Right lobe of liver (tissue), 4 donors: ENCODE measurements around the gene ELF1.

- PRO-cap, 4 experiments = no peak in any of the 4 experiments
- RAMPAGE, long total RNA, 2 experiments = no peak in any of the 2 experiments
Measured at GRCh38 chr13:40060025-40060769, 404.7 kb downstream of the COG6 start.

- PRO-cap, 4 experiments = no peak in any of the 4 experiments
- RAMPAGE, long total RNA, 2 experiments = no peak in any of the 2 experiments
Measured at GRCh38 chr13:40470541-40471074, 195.8 kb downstream of the FOXO1 start.

DNA sequence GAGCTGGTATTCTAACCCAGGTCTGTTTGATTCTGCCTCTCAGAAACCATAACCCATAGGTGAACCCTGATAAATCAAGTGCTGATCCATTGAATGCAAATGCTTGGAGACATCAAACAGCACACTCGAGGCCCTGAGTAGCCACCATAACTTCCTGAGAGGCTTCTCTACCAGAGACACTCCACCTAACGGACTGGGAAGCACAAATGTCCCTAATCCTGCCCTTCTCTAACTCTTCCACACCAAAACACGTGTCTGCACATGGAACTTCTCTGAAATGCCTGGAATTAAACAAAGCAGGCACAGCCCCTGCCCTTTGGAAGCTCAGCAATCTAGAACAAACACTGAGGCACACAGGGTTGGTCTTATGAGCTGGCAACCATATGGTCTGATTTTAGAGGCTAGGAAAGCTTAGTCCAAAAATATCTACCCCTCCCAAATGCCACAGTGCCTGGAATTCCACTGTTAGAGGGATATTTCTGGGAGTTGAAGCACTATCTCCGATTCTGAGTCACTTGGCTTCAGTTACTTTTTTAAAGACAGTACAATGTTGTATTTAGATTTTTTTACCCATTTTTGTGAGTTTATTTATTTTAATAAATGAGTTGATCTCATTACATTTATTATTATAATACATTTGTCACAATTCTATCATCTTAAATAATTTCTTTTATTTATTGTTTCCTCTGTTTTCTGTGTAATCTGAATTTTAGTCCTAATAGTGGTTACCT is 189.8 kb downstream of the FOXO1 start:
- PRO-cap, 4 experiments = peak in 4 of 4 experiments; most common plus-strand start position 465 of the sequence (in 4); most common minus-strand start position 278 of the sequence (in 2)
- RAMPAGE, long total RNA, 2 experiments = no peak in any of the 2 experiments

- PRO-cap, 4 experiments = no peak in any of the 4 experiments
- RAMPAGE, long total RNA, 2 experiments = no peak in any of the 2 experiments
Measured at GRCh38 chr13:40496426-40496859, 170.0 kb downstream of the FOXO1 start.

GRCh38 chr13:40618786-40619299 is 47.6 kb downstream of the FOXO1 start:
- PRO-cap, 4 experiments = peak in 1 of 4 experiments; most common minus-strand start chr13:40618871 (in 1)
- RAMPAGE, long total RNA, 2 experiments = no peak in any of the 2 experiments

DNA sequence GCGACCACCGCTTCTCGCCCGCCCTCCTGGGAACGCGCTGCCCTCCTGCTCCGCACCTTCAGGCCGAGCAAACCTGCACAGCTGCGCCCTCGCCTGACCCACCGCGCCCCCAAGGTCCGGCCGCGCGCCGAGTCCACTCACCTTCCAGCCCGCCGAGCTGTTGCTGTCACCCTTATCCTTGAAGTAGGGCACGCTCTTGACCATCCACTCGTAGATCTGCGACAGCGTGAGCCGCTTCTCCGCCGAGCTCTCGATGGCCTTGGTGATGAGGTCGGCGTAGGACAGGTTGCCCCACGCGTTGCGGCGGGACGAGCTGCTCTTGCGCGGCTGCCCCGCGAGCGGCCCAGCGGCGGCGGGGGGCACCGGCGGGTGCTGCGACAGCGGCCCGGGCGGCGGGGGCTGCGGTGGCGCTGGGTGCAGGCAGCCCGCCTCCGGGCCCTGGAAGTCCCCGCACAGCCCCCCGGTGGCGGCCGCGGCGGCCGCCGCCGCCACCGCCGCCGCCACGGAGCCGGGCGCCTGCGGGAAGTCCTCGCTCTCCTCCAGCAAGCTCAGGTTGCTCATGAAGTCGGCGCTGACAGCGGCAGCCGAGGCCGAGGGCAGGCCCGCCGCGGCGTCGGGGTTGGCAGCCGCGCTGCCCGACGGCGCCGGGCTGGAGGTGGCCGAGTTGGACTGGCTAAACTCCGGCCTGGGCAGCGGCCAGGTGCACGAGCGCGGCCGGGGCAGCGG is 836 bp downstream of the FOXO1 start:
- PRO-cap, 4 experiments = peak in 4 of 4 experiments; most common plus-strand start position 551 of the sequence (in 1); most common minus-strand start position 671 of the sequence (in 4)
- RAMPAGE, long total RNA, 2 experiments = no peak in any of the 2 experiments

DNA sequence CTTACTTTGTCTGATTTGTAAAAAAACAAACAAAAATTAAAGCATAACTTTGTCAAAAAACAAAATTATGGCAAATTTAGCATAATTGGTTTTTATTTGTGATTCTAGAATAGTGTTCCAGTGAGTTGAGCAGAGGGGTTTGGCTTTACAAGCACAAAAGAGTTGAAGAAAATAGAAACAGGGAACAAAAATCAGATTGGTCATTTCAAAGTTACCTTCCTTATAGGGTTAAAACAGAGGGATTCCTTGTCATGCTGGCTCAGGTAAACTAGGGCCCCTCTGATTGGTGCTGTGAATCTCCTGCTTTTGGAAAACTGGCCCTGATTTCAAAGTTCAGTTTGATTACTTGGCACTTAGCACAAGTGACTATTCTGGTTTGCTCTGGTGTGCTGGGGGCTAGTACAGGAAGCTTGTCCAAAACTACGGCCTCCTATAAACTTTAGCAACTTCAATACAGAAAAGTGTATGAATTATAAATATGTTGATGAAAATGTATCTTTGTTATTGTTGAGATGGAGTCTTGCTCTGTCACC is 1.8 kb upstream of the MRPS31 start:
- PRO-cap, 4 experiments = peak in 4 of 4 experiments; most common plus-strand start position 369 of the sequence (in 4); most common minus-strand start position 141 of the sequence (in 3)
- RAMPAGE, long total RNA, 2 experiments = no peak in any of the 2 experiments

- PRO-cap, 4 experiments = peak in 4 of 4 experiments; most common plus-strand start chr13:40781184 (in 2); most common minus-strand start chr13:40781085 (in 2)
- RAMPAGE, long total RNA, 2 experiments = no peak in any of the 2 experiments
Measured at GRCh38 chr13:40780662-40781327, 8.6 kb upstream of the SLC25A15 start.

DNA sequence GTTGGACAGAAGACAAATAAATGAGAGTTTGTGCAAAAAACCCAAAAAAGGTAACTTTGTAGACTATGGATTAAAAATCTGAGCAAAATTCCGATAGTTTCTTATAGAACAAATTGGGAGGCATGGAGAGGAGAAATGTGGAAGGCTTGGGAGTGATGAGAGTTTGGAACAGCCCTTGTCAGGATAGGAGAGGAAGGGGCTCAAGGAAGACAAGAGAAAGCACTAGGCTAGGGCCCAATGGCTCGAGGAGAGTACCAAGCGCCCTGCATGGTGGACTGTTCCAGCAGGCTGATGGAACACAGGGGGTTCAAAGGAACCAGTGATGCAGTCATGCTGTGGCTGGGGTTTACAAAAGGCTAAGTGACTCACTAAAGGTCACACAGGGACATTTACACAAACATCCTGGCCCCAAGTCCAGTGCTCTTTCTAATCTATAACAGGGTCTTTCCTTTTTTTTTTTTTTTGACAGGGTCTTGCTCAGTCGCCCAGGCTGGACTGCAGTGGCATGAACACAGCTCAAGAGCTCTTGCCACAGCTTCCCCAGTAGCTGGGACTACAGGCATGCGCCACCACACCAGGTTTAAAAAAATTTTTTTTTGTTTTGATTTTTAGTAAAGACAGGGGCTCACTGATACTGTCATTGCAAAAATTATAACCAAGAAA is 2.9 kb upstream of the SLC25A15 start:
- PRO-cap, 4 experiments = peak in 4 of 4 experiments; most common plus-strand start position 500 of the sequence (in 1); most common minus-strand start position 293 of the sequence (in 4)
- RAMPAGE, long total RNA, 2 experiments = no peak in any of the 2 experiments

DNA sequence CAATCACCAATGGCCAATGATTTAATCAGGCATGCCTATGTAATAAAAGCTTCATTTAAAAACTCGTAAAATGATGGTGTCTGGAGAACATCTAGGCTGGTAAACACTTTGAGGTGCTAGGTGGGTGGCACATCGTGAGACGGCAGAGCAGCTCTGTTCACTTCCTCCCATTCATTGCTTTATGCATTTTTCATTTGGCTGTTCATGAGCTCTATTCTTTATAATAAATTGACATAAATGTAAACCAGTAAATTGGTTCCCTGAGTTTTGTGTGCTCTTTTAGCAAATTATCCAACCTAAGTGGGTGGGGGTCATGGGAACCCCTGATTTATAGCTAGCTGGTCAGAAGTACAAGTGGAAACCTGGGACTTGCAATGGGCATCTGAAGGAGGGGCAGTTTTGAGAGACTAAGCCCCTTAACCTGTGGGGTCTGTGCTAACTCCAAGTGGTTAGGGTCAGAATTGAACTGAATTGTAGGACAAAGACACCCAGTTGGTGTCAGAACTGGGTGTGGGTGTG is 90.0 kb downstream of the ELF1 start:
- PRO-cap, 4 experiments = no peak in any of the 4 experiments
- RAMPAGE, long total RNA, 2 experiments = no peak in any of the 2 experiments

DNA sequence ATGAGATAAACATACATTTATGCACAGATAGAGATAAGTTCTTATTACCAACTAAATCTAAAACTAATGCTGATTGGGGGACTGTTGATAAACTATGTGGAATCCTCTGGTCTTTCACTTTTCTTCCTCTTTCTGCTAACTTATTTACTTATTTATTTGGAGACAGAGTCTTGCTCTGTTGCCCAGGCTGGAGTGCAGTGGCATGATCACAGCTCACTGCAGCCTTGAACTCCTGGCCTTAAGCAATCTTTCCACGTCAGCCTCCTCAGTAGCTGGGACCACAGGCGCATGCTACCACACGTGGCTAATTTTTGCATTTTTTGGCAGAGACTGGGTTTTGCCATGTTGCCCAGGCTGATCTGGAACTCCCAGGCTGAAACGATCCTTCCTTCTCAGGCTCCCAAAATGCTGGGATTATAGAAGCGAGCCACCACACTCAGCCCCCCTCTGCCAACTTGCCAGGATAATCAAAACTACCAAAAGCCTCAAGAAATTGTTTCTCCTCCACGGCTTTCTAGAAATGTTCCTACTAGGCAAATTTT is 77.5 kb downstream of the ELF1 start:
- PRO-cap, 4 experiments = no peak in any of the 4 experiments
- RAMPAGE, long total RNA, 2 experiments = no peak in any of the 2 experiments

DNA sequence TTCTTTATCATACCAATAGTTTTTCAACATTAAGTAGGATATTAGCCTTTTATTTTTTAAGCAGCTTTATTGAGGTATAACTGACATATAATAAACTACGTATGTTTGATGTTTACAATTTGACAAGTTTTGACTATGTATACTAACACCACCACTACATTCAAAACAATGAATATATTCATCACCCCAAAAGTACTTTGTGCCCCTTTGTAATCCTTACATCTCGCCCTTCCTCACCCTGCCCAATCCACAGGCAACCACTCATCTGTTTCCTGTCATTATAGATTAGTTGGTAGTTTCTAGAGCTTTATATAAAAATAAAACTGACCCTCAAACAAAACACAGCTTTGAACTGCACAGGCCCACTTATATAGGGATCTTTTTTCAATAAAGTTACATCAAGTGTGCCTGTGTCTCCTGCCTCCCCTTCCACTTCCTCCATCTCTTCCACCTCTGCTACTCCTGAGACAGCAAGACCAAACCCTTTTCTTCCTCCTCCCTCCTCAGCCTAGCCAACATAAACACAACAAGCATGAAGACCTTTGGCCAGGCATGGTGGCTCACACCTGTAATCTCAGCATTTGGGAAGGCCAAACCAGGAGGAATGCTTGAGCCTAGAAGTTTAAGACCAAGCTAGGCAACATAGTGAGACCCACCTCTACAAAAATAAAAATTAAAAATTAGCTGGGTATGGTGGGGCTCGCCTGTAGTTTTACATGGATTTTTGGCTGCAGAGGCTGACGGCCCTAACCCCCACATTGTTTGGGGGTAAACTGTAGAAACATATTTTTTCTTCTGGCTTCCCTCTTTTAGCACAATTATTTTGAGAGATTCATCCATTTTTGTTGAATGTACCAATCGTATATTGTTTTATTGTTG is 72.7 kb downstream of the ELF1 start:
- PRO-cap, 4 experiments = no peak in any of the 4 experiments
- RAMPAGE, long total RNA, 2 experiments = no peak in any of the 2 experiments

GRCh38 chr13:40974584-40975419 is 44.3 kb downstream of the ELF1 start:
- PRO-cap, 4 experiments = peak in 3 of 4 experiments; most common plus-strand start chr13:40974917 (in 1); most common minus-strand start chr13:40974774 (in 3)
- RAMPAGE, long total RNA, 2 experiments = no peak in any of the 2 experiments

GRCh38 chr13:40980562-40980939 is 38.6 kb downstream of the ELF1 start:
- PRO-cap, 4 experiments = no peak in any of the 4 experiments
- RAMPAGE, long total RNA, 2 experiments = no peak in any of the 2 experiments

- PRO-cap, 4 experiments = peak in 1 of 4 experiments; most common plus-strand start chr13:41007956 (in 1); most common minus-strand start chr13:41007875 (in 1)
- RAMPAGE, long total RNA, 2 experiments = no peak in any of the 2 experiments
Measured at GRCh38 chr13:41007360-41008261, 11.5 kb downstream of the ELF1 start.

DNA sequence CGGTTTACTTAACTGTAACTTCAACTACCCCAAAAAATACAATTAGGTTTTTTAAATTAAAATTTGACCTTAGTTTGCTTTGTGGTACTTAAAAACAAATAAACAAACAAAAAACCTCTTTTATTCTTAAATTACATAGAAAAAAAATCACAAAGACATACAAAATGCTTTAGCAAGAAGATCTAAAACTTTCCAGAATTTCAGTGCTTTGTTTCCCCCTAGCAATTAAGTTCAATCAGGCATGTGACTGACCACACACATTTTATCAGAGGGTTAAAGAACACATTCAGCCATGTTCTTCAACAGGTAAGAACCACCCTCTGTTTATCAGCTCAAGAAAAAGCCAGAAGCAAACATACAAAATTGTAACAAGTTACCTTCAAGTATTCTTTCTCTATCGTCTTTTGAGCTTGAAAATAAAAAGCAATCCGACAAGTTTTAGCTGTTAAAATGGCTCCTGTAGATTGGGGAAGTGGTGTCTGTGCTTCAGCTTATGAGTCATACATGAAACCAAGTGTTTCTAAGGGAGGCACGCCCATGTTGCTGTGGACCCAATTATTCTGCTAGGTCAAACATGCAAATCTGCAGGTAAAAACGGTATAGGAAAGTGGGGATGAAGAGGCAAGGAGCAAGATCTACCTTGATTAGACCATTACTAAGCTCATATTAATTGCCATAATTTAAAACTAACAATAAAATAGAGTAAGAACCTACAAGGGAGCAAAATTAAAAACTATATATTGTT is at the start of gene ELF1:
TSS of gene ELF1 (minus strand) at position 466 of the 745 bp plus-strand sequence.
- PRO-cap, 4 experiments = peak in 3 of 4 experiments; most common minus-strand start position 466 of the sequence (in 3)
- RAMPAGE, long total RNA, 2 experiments = start-site peak on the minus strand in 2 of 2 experiments, centred at positions 471 to 479 of the sequence, 236 to 246 reads per replicate

- PRO-cap, 4 experiments = peak in 2 of 4 experiments; most common minus-strand start chr13:41041572 (in 2)
- RAMPAGE, long total RNA, 2 experiments = no peak in any of the 2 experiments
Measured at GRCh38 chr13:41041462-41041795, 19.9 kb upstream of the WBP4 start.

DNA sequence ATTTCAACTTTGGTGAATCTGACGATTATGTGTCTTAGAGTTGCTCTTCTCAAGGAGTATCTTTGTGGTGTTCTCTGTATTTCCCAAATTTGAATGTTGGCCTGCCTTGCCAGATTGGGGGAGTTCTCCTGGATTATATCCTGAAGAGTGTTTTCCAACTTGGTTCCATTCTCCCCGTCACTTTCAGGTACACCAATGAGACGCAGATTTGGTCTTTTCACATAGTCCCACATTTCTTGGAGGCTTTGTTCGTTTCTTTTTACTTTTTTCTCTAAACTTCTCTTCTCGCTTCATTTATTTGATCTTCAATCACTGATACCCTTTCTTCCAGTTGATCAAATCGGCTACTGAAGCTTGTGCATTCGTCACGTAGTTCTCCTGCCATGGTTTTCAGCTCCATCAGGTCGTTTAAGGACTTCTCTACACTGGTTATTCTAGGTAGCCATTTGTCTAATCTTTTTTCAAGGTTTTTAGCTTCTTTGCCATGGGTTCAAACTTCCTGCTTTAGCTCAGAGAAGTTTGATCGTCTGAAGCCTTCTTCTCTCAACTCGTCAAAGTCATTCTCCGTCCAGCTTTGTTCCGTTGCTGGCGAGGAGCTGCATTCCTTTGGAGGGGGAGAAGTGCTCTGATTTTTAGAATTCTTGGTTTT is 14.5 kb upstream of the WBP4 start:
- PRO-cap, 4 experiments = no peak in any of the 4 experiments
- RAMPAGE, long total RNA, 2 experiments = no peak in any of the 2 experiments

- PRO-cap, 4 experiments = no peak in any of the 4 experiments
- RAMPAGE, long total RNA, 2 experiments = no peak in any of the 2 experiments
Measured at GRCh38 chr13:41306401-41306778, 4.7 kb upstream of the NAA16 start.

- PRO-cap, 4 experiments = peak in 1 of 4 experiments; most common minus-strand start chr13:41312489 (in 1)
- RAMPAGE, long total RNA, 2 experiments = no peak in any of the 2 experiments
Measured at GRCh38 chr13:41312192-41312602, 1.1 kb downstream of the NAA16 start.